ENCODE data around the genes NPBWR2 and PCMTD2.

GRCh38 chr20:63944368-63944936 lies 11.8 kb downstream of the UCKL1 start:
- PRO-cap: no peak

GRCh38 chr20:64046936-64047258 lies 2.5 kb downstream of the SOX18 start:
- PRO-cap: no peak

- PRO-cap: no peak
Measured at GRCh38 chr20:64050160-64050377, 630 bp upstream of the SOX18 start.

DNA sequence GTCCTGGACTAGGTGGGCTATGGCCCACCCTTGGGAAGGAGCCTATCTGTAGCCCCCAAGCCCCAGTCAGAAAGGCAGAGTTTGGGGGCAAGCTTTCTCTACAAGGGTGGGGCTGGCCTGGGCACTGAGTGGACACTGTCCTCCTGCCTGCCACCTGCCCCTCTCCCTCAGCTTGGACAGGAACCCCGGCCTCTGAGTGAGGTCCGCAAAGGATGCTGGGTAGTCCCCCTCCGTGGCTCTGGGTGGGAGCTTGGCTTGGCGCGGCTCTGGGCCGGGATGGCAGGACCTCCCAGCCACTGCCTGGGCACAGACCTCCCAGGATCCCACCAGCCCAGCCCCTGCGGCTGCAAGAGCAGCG lies 2.8 kb upstream of the SOX18 start:
- PRO-cap: no peak

- PRO-cap: no peak
Measured at GRCh38 chr20:64091639-64092471, 7.7 kb upstream of the LKAAEAR1 start.

GRCh38 chr20:64107410-64107761 lies at the start of gene NPBWR2:
NPBWR2 (minus strand) TSS chr20:64107565.
- PRO-cap: no peak

- PRO-cap: no peak
Measured at GRCh38 chr20:64120395-64120745, 13.0 kb upstream of the NPBWR2 start.

GRCh38 chr20:64254832-64255898 lies at the start of gene PCMTD2:
PCMTD2 (plus strand) TSS chr20:64255748.
- PRO-cap: bidirectional peak, plus-strand start at chr20:64255792, minus-strand start at chr20:64255674

DNA sequence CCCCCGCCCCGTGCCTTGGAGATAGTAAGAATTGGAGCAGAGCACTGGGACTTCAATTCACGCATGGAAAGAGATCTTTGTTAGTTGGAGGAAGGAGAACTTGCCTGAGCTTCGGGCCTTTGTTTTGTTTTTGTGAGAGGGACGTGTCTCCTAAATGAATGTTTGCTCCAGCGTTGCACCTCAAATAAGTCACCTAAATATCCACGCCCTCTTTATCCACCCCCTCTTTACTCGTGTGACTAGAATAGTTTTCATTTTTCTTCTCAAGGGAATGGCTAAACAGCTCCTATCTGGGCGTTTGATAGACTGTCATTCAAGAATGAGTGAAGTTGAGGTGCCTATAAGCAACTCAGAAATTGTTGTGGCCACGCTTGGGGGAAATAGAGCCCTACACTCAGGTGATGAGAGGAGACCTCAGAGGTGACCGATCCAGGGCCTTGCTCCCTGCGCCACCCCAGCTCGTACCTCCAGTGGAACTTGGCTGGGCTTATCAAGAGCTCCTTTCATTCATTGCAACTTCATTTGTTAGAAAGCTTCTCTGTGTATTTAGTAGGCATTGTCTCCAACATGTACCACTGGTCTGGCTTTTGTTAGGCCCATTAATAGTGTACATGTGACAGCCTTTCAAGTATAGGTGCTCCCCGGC lies 857 bp downstream of the PCMTD2 start:
- PRO-cap: no peak

GRCh38 chr20:64260987-64261670 lies 5.6 kb downstream of the PCMTD2 start:
- PRO-cap: no peak

DNA sequence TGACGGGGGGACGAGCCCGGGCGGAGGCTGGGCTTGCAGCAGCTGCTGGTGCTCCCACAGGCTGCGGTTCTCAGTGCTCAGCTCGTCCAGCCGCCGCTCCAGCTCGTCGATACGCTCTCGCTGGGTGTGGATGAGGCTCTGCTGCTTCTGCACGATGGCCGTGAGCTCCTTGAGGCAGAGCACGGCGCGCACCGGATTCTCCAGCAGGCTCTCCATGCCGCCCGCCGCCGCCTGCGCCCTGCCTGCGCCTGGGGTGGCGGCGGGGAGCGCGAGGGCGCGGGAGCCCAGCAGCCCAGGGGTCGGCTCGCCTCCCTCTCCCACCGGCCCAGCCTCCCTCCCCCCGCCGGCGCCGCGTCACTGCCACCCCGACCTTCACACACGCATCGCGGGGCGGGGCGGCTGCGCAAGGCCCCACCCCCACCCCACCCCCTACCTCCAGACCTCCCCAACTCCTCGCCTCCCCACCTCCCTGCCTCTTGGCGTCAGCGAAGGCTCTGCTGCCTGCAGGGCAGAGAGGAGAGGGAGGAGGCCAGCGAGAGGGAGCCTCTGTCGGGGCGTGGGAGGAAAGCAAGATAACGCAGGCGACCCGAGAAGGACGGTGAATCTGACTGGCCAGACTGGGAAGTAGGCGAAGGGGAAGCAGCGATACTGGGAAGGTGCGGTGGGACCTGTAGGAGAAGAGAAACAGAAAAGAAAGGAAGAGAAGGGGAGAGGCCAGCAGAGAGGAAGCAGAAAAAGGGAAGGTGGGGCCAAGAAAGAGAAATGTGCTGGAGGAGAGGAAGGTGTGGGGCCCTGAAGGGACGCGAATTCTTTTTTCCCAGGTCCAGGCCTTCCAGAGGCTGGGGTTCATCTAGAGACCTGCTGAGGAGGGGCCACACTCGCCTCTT lies 72.5 kb downstream of the PCMTD2 start:
- PRO-cap: no peak

Measured in natural killer cell (primary cell).